BJ (cell line): ENCODE results near the genes EXTL1, SLC30A2, PDIK1L, DHDDS, GPN2 and KDF1.

DNA sequence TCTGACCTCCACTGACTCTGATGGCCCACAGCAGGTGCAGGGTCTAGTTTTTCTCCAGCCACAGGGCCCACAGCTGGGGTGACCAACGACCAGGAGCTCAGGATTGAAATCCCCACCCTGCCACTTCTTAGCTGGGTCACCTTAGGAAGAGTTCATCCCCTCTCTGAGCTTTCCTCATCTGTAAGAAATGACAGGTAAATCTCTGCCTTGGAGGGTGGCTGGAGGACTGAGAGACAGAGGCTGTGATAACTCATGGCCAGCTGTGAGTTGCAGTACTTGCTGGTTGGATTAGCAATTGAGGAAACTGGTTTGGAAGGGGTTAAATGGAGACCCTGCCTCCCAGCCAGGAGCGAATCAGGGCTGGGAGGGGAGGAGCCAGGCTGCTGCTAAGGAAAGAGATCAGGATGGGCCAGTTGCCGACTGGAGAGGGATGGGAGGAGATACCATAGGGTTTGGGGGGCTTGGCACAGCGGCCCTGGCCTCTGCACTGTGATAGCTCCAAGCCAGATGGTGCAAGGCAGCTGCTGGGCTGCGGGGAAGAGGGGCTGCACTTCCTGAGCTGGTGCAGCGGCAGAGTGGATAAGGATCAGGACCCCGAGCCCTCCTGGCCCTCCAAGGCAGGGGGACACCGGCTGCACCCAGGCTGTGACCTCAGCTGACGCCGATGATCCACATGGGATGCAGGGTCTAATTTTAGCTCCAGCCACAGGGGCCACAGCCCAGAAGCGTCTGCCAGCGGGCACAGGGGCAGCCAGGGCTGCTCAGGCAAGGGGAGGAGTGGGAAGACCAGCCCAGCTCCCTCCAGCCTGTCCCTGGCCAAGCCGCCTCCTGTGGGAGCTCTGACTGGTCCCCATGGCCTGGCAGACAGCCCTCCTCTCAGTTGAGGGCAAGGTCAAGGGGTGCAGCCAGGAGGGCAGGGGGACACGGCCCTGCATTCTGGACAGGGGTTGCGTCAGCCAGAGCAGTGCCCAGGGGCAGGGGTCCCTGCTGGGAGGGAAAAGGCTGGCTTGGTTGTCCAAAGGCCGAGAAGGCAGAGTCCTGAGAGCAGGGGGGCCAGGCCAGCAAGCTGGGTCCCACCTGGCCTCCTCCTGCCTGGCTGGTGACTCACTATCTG, at the start of gene EXTL1:
Gene EXTL1, plus strand, starts transcription at position 412 of the 1,114 bp plus-strand sequence.
- CAGE, long polyA plus RNA, result no peak
- RRBS, result no CpG with 5 or more reads among the region's 16 CpGs

- CAGE, long polyA plus RNA, result no peak
- RRBS, result 2% methylated on average over 23 of the region's 72 CpGs
These were observed 10.7 kb downstream of the SLC30A2 start for GRCh38 chr1:26034943-26035978.

- CAGE, long polyA plus RNA, result no peak
- RRBS, result 3% methylated on average over 50 of the region's 114 CpGs
These were observed at the start of gene SLC30A2 for GRCh38 chr1:26045226-26046478. TSS of gene SLC30A2 (minus strand) at chr1:26046118.

- CAGE, long polyA plus RNA, result no peak
- RRBS, result 16% methylated on average over 5 of the region's 27 CpGs
These were observed 17.3 kb upstream of the PDIK1L start for GRCh38 chr1:26093915-26095168.

DNA sequence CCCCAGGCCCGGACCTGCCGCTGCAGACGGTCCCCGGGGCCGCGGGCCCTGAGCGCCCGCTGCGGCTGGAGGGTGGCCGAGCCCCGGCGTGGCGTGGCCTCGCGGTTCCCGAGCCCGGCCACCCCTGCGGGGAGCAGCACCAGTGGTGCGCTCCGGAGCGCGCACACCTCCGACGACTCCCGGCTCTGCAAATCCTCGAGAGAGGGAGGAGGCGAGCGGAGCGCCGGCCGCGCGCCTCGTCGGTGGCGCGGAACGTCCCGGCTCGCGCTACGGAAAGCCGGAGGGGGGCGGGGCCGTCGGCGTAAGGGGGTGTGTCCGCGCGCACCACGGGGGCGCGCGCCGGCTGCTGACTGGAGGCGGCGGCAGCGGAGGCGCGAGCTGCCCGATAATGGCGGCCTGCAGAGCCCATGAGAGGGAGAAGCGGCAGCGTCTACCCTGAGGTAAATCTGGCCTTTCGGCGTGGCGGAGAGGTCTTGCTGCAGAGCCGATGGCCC, at the start of gene PDIK1L:
Gene PDIK1L, plus strand, starts transcription at position 349 of the 494 bp plus-strand sequence.
- CAGE, long polyA plus RNA, result no peak
- RRBS, result 1% methylated on average over 21 of the region's 68 CpGs

DNA sequence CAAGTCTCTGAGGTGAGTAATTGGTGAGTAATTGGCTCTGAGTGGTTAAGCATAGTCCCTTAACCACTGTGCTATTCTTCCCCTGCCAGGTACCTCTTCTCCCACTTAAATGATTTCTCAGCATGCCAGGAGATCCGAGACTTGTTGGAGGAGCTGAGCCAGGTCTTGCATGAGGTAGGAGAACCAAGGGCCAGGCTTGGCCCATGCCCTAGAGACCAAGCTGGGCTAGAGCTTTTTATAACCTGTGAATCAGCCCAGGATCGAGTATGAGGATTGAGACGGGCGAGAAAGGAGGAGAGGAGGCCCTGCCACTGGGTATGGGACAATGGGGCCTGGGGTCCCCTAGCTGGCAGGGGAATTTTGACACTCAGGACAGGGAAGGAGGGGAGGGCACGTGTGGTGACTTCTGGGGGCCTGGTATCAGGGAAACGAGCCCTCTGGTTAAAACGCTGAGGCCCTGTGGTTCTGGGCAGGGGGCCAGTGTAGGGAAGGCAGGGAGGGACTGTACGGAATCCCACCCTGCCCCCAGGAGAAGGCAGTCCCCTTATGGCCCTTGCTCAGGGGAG, 4.6 kb downstream of the CNKSR1 start:
- CAGE, long polyA plus RNA, result no peak
- RRBS, result no CpG with 5 or more reads among the region's 8 CpGs

- CAGE, long polyA plus RNA, result no peak
- RRBS, result no CpG with 5 or more reads among the region's 3 CpGs
These were observed 20.4 kb downstream of the CEP85 start for GRCh38 chr1:26254191-26254945.

- CAGE, long polyA plus RNA, result start-site peak on the minus strand at chr1:26281214-26281439, 87 and 90 reads in 2 replicates
- RRBS, result no CpG with 5 or more reads among the region's 6 CpGs
These were observed 1.3 kb downstream of the SH3BGRL3 start for GRCh38 chr1:26280970-26281855.

- CAGE, long polyA plus RNA, result no peak
- RRBS, result no CpG with 5 or more reads among the region's 3 CpGs
These were observed 8.1 kb downstream of the LIN28A start for GRCh38 chr1:26418767-26419149.

DNA sequence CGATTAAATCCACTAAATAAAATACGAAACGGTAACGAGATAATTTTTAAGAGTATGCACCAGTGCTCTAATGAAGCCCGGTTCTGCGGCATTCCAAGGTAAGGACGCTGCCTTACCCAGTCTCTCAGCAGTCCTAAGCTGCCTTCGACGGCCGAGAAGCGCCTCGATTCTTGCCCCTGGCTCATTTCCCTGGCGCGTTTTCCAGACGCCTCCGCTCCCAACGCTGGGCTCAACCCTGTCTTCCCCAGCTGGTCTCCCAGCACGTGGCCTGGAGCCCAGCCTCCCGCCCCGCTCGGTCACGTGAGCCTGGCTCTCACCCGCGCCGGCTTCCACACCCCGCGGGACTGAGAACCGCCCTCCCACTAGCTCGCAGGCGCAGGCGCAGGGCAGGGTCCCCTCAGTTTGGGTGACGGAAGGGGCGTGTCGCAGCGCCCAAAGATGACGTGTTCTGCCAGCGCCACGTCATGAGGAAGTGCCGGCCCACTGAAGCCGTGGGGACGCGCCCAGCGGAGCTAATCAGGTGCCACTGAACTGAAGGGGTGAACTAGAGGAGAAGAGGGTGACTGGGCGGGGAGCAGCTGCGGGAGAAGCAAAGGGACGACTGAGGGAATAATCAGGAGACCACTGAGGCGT, at the start of gene DHDDS:
Gene DHDDS, plus strand, starts transcription at position 465 of the 633 bp plus-strand sequence.
- CAGE, long polyA plus RNA, result start-site peak on the plus strand centred at position 496 of the sequence, 28 bp wide, 307 and 181 reads in 2 replicates
- RRBS, result no CpG with 5 or more reads among the region's 47 CpGs

DNA sequence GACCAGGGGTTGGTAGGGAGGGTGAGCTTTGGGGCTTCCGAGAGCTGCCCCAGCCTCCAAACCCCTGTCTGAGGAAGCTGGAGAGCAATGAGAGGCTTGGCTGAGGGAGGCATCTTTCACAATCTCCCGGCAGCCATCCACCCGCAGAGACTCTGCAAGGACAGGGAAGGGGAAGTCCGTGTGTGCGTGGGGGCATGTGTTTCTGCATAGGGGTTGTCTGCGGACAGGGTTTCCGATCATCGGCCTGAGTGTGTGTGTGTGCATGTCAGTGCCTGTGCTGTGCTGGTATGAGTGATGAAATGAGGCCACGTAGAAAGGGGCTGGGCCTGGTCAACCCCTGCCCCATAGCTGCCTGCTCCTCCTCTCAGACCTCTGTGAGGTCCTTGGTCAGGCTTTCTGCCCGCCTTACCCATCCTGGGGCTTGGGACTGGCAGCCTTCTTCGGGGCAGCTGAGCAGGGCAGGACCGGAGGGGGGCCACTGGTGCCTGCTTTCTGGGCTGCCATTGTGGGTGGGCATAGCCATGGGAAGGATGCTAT, 12.7 kb downstream of the RPS6KA1 start:
- CAGE, long polyA plus RNA, result no peak
- RRBS, result no CpG with 5 or more reads among the region's 12 CpGs

DNA sequence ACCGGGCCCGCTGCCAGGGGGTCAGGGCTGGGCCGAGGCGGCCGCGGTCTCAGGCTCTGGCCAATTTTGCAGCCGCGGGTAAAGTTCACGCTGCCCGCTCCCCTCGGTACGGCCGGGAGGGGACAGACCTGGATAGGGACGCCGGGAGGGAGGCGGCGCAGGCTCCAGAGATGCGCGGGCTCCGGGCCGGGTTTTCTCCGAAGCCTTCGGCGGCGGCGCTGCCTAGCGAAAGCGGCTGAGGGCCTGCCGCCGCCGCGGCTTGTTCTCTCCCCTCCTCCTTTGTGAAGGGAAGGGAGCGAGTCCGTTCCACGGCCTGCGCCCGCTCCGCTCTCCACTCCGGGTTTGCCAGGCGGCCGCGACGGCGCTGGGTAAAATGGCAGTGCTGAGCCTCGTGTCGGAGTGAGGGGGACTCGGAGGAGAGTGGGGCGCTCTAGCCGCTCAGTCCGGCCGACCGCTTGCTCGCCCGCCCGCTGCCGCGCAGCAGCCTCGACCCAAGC, 421 bp upstream of the ARID1A start:
- CAGE, long polyA plus RNA, result no peak
- RRBS, result under 1% methylated on average over 31 of the region's 58 CpGs

- CAGE, long polyA plus RNA, result no peak
- RRBS, result no CpG with 5 or more reads among the region's 16 CpGs
These were observed 43.9 kb upstream of the PIGV start for GRCh38 chr1:26743411-26744748.

- CAGE, long polyA plus RNA, result no peak
- RRBS, result no CpG with 5 or more reads among the region's 5 CpGs
These were observed 8.8 kb upstream of the SFN start for GRCh38 chr1:26854007-26854746.

GRCh38 chr1:26855471-26856103, 7.4 kb upstream of the SFN start:
- CAGE, long polyA plus RNA, result no peak
- RRBS, result no CpG with 5 or more reads among the region's 5 CpGs

- CAGE, long polyA plus RNA, result no peak
- RRBS, result 92% methylated on average over 4 of the region's 31 CpGs
These were observed 511 bp downstream of the SFN start for GRCh38 chr1:26863403-26863916.

DNA sequence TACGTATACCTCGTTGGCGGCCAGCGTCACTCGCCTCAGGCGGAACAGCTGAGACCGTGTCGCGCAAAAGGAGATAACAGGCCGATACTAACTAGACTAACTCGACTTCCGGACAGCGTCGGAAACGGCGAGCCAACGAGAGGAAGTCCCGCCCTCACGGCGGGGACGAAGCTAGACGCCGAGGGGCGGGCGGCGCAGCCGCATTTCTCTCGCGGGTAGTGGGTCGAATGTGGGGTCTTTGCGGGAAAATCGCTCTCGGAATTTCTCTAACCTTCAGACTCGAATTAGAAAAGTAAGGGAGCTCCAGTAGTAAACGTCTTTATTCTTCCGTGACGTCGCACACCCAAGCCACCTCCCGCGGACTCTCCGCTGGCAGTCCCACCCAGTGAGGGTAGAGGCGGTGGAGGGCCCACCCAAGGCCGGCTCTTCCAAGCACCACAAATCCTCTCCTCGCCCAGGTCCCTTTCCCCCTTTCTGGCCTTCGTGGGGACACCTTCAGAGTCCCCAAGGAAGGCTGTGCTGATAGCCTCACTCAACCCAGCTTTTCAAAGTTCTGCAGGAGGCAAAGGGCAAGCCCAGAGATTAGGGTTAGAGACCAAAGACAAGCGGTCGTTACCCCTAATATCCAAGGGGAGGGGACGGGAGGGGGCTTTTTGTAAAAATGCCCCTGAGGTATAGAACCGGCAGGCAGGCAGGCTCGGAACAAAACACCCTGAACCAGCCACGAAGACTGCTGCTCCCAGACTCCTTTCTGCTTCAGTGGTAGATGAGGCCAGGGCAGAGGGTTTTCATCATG, at the start of gene GPN2:
Gene GPN2, minus strand, starts transcription at position 98 of the 796 bp plus-strand sequence.
- CAGE, long polyA plus RNA, result no peak
- RRBS, result no CpG with 5 or more reads among the region's 51 CpGs

- CAGE, long polyA plus RNA, result no peak
- RRBS, result 8% methylated on average over 23 of the region's 73 CpGs
These were observed at the start of gene KDF1 for GRCh38 chr1:26959955-26960652. TSS of gene KDF1 (minus strand) at chr1:26960468.

GRCh38 chr1:27095857-27096237, 59.1 kb downstream of the SLC9A1 start:
- CAGE, long polyA plus RNA, result no peak
- RRBS, result no CpG with 5 or more reads among the region's 6 CpGs

DNA sequence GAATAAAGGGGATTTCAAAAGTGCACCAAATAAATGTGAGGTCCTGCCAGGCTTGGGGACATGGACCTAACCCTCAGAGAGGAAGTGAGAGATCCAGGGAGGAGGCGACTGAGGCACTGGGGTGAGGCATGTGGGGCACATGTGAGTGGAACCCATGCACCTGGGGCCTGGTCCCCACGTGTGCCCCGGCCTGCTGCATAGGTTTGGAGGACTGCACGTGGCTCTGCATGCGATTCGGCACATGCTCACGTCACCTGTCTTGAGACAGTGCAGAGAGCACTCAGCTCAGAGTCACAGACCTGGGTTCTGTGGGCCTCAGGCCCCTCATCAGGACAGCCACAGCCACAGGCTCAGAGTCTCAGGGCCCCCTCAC, 48.4 kb downstream of the SLC9A1 start:
- CAGE, long polyA plus RNA, result no peak
- RRBS, result no CpG with 5 or more reads among the region's 7 CpGs